Thoracic aorta (tissue), 1 donor: ENCODE data around the genes TBCK and CYP2U1.

GRCh38 chr4:105701155-105701443 lies 7.4 kb downstream of the INTS12 start:
- RAMPAGE, long total RNA = no peak

GRCh38 chr4:105902803-105903179 lies 7.5 kb downstream of the NPNT start:
- RAMPAGE, long total RNA = no peak

- RAMPAGE, long total RNA = no peak
Observed at GRCh38 chr4:105990828-105991449, 95.7 kb downstream of the NPNT start.

DNA sequence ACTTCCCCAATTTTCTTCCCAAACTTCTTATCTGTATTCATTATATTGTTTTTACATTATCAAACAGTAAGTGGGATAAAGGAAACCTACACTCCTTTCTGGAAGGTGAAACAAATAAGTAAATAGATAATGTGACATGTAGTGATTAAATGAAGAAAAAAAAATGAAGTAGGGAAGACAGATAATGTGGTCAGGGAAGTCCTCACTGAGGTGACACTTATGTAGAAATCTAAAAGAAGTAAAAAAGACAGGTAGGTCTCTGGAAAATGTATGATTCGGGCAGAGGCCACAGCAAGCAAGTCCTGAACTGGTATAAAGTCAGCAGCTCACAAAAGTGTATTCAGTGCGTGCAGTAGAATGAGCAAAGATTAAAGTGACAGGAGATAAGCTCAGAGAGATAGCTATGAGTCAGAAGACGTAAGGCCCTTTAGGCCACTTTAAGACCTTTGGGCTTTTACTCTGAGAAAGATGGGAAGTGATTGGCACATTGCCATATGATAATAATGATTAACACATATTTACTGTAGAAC lies 51.9 kb downstream of the TBCK start:
- RAMPAGE, long total RNA = no peak

DNA sequence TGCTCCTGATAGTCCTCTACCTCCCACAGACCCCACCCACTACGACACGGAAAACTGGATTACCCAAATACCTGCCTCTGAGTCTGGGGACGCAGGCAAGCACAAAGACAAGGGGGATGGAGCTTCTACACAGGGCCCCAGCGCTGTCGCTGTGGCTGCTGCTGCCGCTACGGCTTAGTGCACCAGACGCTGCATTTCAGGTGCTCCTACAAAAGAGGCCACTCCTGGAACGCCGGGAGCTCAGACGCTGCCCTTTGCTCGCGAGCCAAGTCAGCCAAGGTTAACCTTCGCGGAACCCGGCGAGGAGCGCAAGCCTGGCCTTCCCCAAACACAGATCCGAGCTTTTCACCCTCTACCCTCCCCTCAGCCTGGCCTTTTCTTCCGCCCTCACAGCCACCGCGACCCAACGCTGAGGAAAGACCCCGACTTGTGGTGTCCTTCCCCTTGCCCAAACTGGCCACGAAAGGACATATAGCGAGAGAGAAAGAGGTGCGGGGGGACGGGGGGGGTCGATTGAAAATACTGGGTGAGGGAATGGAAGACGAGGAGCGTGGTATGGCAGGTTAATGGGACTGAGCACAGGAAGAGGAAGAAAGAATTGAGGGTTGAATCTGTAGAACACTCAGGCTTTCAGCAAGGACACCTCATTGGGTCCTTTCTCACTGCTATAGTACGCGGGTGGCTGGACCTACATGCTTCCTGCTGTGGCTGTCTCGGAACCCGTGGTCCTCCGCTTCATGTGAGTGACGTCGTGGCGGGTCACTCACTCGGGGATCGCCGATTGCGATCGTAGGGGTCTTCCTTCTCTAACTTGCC lies at the start of gene TBCK:
TSS of gene TBCK (minus strand) at position 354 of the 816 bp plus-strand sequence.
- RAMPAGE, long total RNA = start-site peak on the minus strand centred at position 362 of the sequence, 44 bp wide, 327 reads; start-site peak on the plus strand centred at position 715 of the sequence, 45 bp wide, 740 reads

GRCh38 chr4:107646577-107646776 lies 73.6 kb downstream of the PAPSS1 start:
- RAMPAGE, long total RNA = no peak

DNA sequence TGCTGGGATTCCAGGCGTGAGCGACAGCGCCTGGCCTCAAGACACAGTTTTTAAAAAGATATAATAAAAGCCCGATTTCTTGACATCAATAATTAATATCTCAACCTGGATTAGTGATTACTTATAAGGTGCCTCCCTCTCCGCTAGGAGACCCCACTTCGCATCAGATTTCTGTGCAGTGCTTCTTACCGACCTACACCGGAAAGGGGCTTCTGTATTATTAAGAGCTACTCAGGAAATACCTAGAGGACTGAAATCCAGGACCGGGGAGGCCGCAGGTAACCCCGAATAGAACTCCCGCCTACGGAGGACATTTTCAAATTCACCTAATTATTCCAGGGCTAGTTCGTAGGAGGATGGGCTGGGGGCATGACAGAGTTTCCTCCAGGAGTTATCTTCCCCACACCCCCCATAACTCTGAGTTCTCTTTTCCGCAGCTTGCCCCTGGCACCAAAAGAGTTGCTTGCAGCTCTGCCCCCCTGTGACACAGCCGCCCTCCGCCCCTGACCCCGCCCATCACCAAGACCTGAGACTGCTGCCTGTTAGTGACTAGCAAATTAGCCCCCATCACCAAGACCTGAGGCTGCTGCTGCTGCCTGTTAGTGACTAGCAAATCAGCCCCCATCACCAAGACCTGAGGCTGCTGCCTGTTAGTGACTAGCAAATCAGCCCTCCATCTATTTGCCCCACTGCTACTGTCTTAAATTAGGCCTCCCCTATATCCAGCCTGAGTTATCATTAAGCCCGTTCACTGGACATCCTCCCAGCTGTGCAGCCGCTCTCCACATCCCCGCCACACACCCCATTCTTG lies 1.3 kb upstream of the PAPSS1 start:
- RAMPAGE, long total RNA = no peak

DNA sequence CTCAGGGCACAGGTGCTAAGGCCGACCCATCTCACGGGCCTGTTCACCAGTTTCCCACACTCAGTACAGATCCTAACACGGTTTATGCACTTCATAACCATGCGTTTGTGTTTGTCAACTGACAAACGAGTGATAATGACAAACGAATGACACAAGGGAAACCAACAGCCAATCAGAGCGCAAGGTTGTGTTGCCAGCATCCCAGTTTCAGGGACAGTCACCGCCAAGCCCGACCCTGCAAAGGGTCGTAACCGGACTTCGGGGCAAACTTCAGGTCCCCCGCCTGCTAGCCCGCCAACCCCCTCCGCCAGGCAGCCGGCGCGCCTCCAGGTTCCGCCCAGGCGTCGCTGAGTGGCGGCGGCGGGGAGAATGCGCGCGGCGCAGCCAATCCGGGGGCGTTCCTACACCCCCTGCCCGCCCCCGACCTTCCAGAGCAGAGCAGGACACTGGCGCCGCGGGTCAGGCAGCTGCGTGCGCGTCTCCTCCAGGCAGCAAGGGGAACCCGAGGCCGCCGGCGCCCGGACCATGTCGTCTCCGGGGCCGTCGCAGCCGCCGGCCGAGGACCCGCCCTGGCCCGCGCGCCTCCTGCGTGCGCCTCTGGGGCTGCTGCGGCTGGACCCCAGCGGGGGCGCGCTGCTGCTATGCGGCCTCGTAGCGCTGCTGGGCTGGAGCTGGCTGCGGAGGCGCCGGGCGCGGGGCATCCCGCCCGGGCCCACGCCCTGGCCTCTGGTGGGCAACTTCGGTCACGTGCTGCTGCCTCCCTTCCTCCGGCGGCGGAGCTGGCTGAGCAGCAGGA lies at the start of gene CYP2U1:
TSS of gene CYP2U1 (plus strand) at position 431 of the 796 bp plus-strand sequence.
- RAMPAGE, long total RNA = no peak

GRCh38 chr4:108535690-108536181 lies 84.6 kb upstream of the RPL34 start:
- RAMPAGE, long total RNA = no peak

DNA sequence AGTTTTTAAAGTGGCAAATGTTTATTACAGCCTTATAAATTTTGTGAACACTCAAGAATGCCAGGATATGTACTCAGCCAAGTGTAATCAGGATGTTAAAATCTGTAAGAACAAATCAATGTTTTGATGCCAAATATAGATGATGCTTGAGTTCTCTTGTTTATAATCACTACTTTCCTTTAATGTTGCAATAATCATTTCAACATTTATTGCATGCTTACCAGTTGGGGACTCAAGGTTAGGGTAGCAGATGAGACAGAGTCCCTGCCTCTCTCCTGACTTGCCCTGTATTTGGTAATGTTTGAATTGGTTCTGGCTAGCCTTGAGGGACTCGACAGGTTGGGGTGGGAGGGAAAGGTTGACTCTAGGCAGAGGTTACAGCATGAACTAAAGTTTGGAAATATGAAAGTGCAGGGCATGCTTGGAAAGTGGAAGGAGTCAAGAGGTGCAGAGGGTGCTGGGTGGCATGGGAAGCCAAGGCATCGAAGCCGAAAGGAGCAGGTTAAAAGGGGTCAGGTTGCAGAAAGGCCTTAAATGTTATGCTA lies 2.0 kb downstream of the SEC24B start:
- RAMPAGE, long total RNA = no peak

DNA sequence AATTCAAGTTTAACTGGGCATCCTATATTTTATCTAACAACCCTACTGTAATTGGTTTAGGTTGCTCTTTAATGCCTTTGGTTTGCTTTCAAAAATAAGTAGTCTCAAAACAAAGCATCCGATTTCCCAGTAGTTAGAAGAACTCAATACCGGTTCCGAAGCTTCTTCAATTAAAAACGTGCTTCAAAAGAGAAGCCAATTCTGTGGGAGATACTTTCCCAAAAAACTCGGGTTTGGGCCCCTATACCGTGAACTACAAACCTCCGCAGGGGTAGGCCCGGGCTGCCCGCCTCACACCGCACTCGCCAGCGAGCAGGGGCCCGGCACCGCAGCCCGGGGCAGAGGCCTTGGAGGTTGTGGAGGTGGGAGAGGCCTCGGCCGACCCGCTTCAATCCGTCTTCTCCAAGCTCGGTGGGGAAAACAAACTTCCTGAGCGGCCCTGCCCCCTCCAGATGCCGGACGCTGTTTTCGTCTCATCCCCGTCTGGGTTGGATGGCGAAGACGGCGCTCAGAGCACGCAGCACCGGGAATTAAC lies 554 bp upstream of the MCUB start:
- RAMPAGE, long total RNA = no peak

GRCh38 chr4:109717338-109717908 lies 12.4 kb downstream of the PLA2G12A start:
- RAMPAGE, long total RNA = no peak

DNA sequence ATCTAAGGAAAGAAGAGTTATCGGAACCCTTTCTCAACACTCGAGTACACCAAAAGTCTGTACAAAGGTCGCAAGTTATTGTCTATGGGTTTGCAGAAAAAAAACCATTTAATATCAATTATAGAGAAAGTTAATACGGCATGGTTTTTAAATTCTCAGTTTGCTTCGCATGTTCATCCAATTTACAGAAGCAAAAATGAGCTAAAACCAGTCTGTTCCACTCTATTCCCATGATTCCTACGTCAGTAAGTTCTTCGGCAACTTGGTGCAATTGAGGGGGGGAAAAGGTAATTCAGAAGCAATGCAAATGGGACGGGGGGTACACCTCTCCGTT lies 851 bp downstream of the PLA2G12A start:
- RAMPAGE, long total RNA = no peak

DNA sequence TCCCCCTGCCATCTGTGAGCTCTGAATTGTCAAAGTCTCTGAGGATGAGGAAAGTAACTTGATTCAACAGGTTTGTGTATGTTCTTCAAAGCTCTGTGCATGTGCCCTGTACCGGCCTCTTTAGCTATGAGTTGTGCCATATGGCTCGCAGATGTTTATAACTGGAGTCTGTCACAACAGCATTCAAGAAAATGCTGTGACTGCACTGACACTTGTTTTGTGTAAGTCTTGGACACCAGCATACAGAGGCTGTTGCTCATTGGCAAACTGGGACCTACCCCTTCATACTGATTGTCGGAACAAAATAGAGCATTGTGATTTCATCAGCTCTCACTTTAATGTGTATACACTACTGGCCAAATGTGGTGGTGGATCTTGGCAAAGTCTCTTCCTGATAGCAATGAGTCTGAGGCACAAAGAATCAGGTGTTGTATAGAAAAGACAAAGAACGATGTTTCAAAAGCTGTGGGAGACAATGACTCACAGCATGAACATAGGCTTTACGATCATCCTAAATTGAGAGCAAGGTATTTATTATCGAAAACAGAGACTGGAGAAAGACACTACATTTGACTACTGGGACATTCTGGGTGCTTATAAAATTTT lies 134.0 kb downstream of the EGF start:
- RAMPAGE, long total RNA = no peak

GRCh38 chr4:110059517-110060343 lies 138.7 kb downstream of the ELOVL6 start:
- RAMPAGE, long total RNA = no peak

- RAMPAGE, long total RNA = no peak
Observed at GRCh38 chr4:110066010-110066214, 132.5 kb downstream of the ELOVL6 start.

DNA sequence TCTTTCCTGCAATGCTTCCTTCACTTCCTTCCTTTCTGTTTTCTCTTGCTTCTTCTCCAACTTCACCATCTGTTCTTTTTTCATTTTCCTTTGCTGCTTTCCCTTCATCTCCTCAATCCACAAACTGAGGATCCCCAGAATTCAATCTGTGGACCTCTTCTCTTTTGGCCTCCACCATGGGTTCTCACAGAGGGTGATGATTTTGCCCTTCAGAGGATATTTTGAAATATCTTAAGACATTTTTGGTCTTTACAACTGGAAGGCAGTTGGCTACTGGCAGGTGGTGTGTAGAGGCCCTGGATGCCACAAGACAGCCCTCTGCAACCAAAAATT lies 81.6 kb downstream of the ELOVL6 start:
- RAMPAGE, long total RNA = no peak

GRCh38 chr4:110134640-110134936 lies 63.8 kb downstream of the ELOVL6 start:
- RAMPAGE, long total RNA = no peak

DNA sequence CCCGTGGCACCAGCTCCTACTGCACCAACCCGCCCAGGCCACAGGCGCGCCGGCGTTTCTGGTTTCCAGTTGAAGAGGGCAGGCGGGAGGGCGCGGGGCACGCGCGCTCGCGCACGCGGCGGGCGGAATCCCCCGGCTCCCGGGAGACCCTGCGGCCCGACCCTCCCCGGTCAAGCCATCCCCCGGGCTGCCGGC lies 1.5 kb downstream of the ELOVL6 start:
- RAMPAGE, long total RNA = no peak

- RAMPAGE, long total RNA = no peak
Observed at GRCh38 chr4:110342371-110342732, 133.6 kb upstream of the ENPEP start.